ENCODE measurements around the gene HTR4.

- PRO-cap, 2 experiments, result no peak in any of the 2 experiments
- RAMPAGE, long total RNA, 5 experiments, result no peak in any of the 5 experiments
Measured at GRCh38 chr5:148119672-148120422, 48.5 kb upstream of the SPINK14 start.

- PRO-cap, 2 experiments, result no peak in any of the 2 experiments
- RAMPAGE, long total RNA, 5 experiments, result no peak in any of the 5 experiments
Measured at GRCh38 chr5:148414894-148415290, 31.1 kb downstream of the FBXO38 start.

GRCh38 chr5:148654448-148654976 lies at the start of gene HTR4:
HTR4 (minus strand) TSS chr5:148654527.
- PRO-cap, 2 experiments, result no peak in any of the 2 experiments
- RAMPAGE, long total RNA, 5 experiments, result no peak in any of the 5 experiments

- PRO-cap, 2 experiments, result no peak in any of the 2 experiments
- RAMPAGE, long total RNA, 5 experiments, result no peak in any of the 5 experiments
Measured at GRCh38 chr5:149297103-149298208, 25.8 kb downstream of the AFAP1L1 start.

DNA sequence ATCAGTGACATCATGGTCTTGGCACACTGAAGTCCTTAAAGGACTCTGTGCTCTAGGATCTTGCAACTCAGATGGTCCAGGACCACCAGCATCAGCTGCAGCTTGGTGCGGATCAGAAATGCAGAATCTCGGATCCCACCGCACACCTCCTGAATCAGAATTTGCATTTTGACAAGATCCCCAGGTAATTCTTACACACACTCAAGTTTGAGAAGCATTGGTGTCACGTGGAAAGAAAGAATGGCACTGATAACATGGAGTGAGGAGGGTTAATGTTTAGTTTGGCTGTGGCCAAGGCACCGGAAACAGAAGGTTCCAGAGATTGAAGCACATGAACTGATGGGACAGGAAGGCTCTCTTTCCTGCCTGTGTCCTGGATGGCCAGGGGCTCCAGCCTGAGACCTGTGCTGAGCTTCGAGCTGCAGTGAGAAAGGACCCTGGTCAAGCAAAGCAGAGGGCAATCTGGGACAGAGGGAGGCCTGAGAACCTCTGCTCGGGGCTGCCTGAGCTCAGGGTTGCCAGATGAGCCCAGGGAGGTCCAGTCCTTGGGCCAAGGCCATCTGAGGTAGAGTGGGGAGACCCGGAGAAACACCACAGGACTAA lies 27.2 kb downstream of the AFAP1L1 start:
- PRO-cap, 2 experiments, result peak in 1 of 2 experiments; most common plus-strand start position 417 of the sequence (in 1)
- RAMPAGE, long total RNA, 5 experiments, result no peak in any of the 5 experiments

DNA sequence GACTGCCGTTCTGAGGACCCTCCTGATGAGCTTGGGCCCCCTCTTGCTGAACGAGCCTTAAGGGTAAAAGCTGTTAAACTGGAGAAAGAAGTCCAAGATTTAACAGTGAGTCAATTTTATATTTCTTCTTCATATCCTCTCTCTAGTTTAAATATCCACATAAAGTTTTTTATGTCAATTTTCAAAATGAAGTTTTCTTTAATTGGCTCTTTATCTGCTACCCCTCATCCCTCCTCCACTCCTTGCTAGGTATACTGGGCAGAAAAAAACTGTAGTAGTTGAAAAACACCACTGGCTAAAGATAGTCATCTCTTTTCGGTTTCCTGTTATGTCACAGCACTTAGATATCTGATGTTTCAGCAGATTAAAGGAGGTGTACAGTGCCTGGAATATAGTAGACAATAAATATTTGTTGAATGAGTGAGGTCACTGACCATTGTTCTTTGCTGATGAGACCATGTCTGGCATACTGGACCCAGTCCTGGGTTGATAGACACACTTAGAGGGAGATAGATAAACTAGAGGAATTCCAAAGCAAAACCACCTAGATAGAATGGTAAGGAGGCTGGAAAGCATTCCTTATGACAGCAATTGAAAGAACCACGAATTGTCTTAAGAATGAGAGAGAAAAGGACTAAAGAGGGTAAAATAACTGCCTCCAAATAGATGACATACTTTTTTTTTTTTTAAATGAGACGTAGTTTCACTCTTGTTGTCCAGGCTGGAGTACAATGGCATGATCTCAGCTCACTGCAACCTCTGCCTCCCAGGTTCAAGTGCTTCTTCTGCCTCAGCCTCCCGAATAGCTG lies 3.2 kb downstream of the GRPEL2 start:
- PRO-cap, 2 experiments, result no peak in any of the 2 experiments
- RAMPAGE, long total RNA, 5 experiments, result no peak in any of the 5 experiments

DNA sequence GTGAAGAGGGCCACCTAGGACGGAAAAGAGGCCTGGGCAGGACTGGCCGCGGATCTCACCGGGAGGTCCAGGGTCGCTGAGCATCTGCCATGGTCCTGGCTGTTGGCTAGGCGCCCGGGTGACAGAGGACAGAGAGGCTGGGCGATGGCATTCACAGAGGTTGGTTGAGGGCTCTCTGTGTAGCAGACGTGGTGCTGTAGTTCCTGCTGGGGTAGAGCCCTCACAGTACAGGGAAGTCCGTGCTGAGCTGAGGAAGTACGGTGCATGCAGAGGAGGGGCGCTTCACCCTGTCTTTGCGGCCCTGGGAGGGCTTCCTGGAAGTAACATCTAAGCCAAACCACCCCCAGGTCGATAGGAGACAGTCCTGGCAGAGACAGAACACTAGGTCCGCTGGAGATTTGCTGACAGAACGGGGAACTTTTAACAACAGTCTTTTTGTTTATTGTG lies 523 bp downstream of the PCYOX1L start:
- PRO-cap, 2 experiments, result no peak in any of the 2 experiments
- RAMPAGE, long total RNA, 5 experiments, result no peak in any of the 5 experiments

DNA sequence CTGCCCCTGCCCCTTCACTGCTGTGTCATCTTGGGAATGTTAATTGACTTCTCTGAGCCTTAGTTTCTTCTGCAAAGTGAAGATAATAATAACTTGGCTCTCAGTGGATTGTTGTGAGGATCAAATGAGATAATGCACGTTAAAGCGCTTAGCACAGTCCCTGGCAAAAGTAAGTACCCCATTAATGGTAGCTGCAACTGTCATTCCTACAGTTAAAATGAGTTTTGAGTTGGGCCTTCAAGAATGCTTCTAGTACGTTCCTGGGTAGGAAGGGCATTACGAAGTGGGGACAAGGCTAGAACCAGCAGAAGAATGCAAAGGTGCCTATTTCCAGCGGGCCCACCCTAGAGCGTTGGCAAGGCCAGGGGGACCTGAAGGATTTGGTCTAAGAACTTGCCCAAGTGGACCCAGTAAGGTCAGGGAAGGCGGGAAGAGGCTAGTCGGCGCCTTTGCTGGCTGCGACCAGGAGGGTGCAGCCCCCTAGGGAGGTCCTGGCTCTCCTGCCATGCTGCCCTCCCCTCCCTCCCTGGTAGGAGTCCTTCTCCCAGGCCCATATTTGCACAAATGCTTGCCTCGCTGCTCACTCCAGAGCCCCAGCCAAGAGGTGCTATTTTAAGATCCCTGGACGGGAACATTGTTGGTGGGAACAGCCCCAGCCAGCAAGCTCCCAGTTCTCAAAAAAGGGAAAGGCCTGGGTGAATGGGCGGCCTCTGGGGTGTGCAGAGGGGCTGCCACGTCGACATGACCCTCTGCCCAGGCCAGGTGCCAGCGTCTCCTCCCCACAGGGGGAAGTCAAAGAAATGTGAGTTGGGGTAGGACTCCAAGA lies 4.2 kb upstream of the IL17B start:
- PRO-cap, 2 experiments, result peak in 1 of 2 experiments; most common plus-strand start position 677 of the sequence (in 1); most common minus-strand start position 558 of the sequence (in 1)
- RAMPAGE, long total RNA, 5 experiments, result no peak in any of the 5 experiments

GRCh38 chr5:149414133-149415078 lies 35.3 kb upstream of the IL17B start:
- PRO-cap, 2 experiments, result peak in 1 of 2 experiments; most common plus-strand start chr5:149414777 (in 1); most common minus-strand start chr5:149414535 (in 1)
- RAMPAGE, long total RNA, 5 experiments, result no peak in any of the 5 experiments

GRCh38 chr5:149419551-149419817 lies 40.4 kb upstream of the IL17B start:
- PRO-cap, 2 experiments, result no peak in any of the 2 experiments
- RAMPAGE, long total RNA, 5 experiments, result no peak in any of the 5 experiments

GRCh38 chr5:149433395-149434196 lies 54.5 kb upstream of the IL17B start:
- PRO-cap, 2 experiments, result no peak in any of the 2 experiments
- RAMPAGE, long total RNA, 5 experiments, result no peak in any of the 5 experiments

GRCh38 chr5:149442456-149443253 lies 63.6 kb upstream of the IL17B start:
- PRO-cap, 2 experiments, result no peak in any of the 2 experiments
- RAMPAGE, long total RNA, 5 experiments, result no peak in any of the 5 experiments

DNA sequence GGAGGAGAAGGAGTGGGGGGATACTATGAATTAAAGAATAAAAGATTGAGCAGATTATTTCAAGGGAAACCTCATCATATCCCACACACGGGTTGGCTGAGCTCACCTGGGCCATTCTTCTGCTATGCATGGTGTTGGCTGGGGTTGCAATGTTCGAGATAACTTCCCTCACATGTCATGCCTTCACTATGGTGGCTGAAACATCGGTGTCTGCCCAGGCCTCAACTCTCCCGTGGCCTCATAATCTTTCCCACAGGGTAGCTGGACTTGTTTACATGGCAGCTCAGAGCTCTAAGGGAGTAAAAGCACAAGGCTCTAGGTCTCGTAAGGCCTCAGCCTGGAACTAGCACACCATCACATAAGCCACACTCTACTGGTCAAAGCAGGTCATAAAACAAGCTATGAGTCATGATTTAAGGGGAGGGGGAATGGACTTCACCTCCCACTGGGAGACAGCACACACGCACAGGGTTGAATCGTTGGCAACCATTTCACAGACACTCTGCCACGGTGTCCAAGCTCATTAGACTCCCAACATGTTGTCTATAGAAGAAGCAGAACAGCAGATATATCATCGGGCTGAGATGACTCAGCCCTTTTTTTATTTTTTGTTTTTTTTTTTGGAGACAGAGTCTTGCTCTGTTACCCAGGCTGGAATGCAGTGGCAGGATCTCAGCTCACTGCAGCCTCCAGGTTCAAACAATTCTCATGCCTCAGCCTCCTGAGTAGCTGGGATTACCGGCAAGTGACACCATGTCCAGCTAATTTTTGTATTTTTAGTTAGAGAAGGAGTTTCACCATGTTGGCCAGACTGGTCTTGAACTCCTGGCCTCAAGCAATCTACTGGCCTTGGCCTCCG lies 66.8 kb upstream of the IL17B start:
- PRO-cap, 2 experiments, result peak in 1 of 2 experiments; most common plus-strand start position 500 of the sequence (in 1)
- RAMPAGE, long total RNA, 5 experiments, result no peak in any of the 5 experiments

DNA sequence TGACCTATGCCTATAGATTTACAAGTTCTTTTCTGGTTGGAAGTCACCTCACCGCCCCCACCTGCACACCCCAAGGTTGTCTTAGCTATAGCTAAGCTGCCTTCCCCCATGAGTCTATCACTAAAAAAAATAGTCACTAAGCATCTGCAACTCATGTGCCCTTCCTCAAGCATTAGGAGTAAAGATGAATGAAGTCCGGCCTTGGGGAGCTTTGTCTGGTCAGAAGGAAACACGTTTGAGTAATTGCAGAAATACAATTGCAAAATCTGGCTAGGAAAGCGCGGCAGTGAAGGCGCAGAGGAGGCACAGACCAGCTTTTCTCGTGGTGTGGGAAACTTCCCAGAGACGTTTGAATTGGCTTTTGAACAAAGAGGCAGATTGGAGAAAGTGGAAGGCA lies 69.4 kb downstream of the CSNK1A1 start:
- PRO-cap, 2 experiments, result no peak in any of the 2 experiments
- RAMPAGE, long total RNA, 5 experiments, result no peak in any of the 5 experiments

- PRO-cap, 2 experiments, result no peak in any of the 2 experiments
- RAMPAGE, long total RNA, 5 experiments, result no peak in any of the 5 experiments
Measured at GRCh38 chr5:149507436-149507916, 43.8 kb downstream of the CSNK1A1 start.

- PRO-cap, 2 experiments, result peak in 2 of 2 experiments; most common plus-strand start chr5:149731757 (in 2); most common minus-strand start chr5:149731561 (in 1)
- RAMPAGE, long total RNA, 5 experiments, result no peak in any of the 5 experiments
Measured at GRCh38 chr5:149731395-149731947, 1.4 kb downstream of the PPARGC1B start.

GRCh38 chr5:149756809-149757301 lies 26.7 kb downstream of the PPARGC1B start:
- PRO-cap, 2 experiments, result no peak in any of the 2 experiments
- RAMPAGE, long total RNA, 5 experiments, result no peak in any of the 5 experiments

DNA sequence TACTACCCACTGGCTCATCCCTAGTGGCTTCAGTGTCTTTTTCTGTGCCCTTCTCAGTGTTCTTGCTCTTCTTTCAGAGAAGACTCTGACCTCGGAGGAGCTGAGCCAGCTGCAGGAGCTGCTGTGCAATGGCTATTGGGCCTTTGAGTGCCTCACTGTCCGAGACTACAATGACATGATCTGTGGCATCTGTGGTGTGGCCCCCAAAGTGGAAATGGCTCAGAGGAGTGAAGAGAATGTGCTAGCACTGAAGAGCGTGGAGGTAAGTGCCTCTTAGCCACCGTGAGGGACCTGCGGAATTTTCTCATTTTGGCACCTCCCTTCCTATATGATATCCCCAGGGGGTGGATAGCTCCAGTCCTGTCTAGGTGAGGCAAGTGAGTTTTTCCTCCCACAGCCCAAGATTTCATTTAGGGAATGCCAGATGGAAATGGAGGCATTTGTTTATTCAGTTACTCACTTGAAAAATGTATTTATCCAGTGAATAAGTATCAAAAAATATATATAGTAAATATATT lies 41.2 kb downstream of the HMGXB3 start:
- PRO-cap, 2 experiments, result no peak in any of the 2 experiments
- RAMPAGE, long total RNA, 5 experiments, result no peak in any of the 5 experiments

DNA sequence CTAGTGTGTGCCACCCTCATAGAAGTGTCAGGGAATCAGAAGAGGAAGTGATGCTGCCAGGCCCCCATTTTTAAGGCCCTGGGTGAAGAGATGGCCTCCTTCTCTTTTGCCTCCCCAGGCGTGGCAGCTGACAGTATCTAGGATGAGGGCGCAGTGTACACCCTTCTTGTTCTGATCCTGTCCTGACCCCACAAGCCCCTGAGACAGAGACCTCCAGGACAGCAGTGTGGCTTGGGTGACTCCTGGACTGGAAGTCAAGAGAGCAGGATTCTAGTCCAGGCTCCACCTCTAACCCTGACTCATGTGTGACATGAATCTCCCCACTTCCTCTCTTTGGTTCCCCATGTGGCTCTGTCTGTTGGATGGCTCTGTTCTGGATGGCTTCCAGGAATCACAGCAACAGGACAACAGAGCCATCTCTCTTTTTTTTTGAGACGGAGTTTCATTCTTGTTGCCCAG lies 27.7 kb downstream of the CSF1R start:
- PRO-cap, 2 experiments, result peak in 1 of 2 experiments; most common minus-strand start position 249 of the sequence (in 1)
- RAMPAGE, long total RNA, 5 experiments, result no peak in any of the 5 experiments

GRCh38 chr5:150159585-150160518 lies 4.2 kb upstream of the PDGFRB start:
- PRO-cap, 2 experiments, result peak in 1 of 2 experiments; most common plus-strand start chr5:150160247 (in 1)
- RAMPAGE, long total RNA, 5 experiments, result no peak in any of the 5 experiments